SK-N-DZ (cell line): ENCODE results near the genes SFRP2, RBM46 and NPY2R.

GRCh38 chr4:153787946-153788345 is 937 bp downstream of the SFRP2 start:
RAMPAGE:
- cytosol, long total RNA = no peak
- nucleus, long total RNA = no peak

DNA sequence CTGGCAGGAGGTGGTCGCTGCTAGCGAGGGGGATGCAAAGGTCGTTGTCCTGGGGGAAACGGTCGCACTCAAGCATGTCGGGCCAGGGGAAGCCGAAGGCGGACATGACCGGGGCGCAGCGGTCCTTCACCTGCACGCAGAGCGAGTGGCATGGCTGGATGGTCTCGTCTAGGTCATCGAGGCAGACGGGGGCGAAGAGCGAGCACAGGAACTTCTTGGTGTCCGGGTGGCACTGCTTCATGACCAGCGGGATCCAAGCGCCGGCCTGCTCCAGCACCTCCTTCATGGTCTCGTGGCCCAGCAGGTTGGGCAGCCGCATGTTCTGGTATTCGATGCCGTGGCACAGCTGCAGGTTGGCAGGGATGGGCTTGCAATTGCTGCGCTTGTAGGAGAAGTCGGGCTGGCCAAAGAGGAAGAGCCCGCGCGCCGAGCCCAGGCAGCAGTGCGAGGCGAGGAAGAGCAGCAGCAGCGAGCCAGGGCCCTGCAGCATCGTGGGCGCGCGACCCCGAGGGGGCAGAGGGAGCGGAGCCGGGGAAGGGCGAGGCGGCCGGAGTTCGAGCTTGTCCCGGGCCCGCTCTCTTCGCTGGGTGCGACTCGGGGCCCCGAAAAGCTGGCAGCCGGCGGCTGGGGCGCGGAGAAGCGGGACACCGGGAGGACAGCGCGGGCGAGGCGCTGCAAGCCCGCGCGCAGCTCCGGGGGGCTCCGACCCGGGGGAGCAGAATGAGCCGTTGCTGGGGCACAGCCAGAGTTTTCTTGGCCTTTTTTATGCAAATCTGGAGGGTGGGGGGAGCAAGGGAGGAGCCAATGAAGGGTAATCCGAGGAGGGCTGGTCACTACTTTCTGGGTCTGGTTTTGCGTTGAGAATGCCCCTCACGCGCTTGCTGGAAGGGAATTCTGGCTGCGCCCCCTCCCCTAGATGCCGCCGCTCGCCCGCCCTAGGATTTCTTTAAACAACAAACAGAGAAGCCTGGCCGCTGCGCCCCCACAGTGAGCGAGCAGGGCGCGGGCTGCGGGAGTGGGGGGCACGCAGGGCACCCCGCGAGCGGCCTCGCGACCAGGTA is at the start of gene SFRP2:
Gene SFRP2 (minus strand): TSS at position 738 of the 1,061 bp plus-strand sequence.
RAMPAGE:
- cytosol, long total RNA = no peak
- nucleus, long total RNA = no peak

RAMPAGE:
- cytosol, long total RNA = no peak
- nucleus, long total RNA = no peak
Measured at GRCh38 chr4:154004892-154005524, 216.1 kb upstream of the SFRP2 start.

GRCh38 chr4:154560778-154560957 is 2.1 kb upstream of the FGB start:
RAMPAGE:
- cytosol, long total RNA = no peak
- nucleus, long total RNA = no peak

RAMPAGE:
- cytosol, long total RNA = no peak
- nucleus, long total RNA = no peak
Measured at GRCh38 chr4:154583719-154584919, 6.4 kb downstream of the FGA start.

RAMPAGE:
- cytosol, long total RNA = no peak
- nucleus, long total RNA = no peak
Measured at GRCh38 chr4:154585264-154586164, 5.0 kb downstream of the FGA start.

DNA sequence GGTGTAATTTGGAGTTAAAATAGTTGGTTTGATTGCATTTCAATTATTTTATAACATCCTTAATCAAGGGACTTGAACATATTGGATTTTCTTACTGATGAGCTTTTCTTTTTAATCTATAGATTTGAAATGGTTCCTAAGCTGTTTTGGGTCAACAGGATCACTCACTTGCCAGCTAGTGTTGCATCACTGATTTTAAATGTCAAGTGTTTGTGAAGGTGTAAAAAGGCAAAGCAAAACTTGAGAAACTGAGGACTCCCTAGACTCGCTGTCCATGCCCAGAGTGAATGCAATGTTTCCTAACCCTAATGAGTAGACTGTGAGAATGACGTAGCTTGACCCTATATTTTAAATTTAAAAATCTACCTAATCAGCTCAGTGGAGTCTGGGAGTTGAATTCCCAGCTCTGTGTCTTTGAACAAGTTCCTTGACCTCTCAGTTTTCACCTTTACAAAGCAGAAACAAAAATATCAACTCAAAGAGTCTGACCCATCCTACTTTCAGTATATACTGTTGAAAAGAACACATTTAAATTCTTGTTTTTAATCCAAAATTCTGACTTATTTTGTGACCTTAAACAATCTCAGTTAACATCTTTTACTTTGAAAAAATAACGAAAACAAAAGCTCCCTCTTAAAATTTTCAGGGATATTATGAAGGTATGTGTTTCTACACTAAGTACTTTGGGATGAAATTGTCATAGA is 2.4 kb downstream of the FGA start:
RAMPAGE:
- cytosol, long total RNA = no peak
- nucleus, long total RNA = no peak

RAMPAGE:
- cytosol, long total RNA = no peak
- nucleus, long total RNA = no peak
Measured at GRCh38 chr4:154781187-154781469, at the start of gene RBM46. TSS of gene RBM46 (plus strand) at chr4:154781272.

GRCh38 chr4:155208270-155209244 is at the start of gene NPY2R:
TSS of gene NPY2R (plus strand) at chr4:155208636.
RAMPAGE:
- cytosol, long total RNA = start-site peak on the minus strand at chr4:155209023-155209140, 7 and 6 reads in 2 replicates
- nucleus, long total RNA = no peak

RAMPAGE:
- cytosol, long total RNA = no peak
- nucleus, long total RNA = no peak
Measured at GRCh38 chr4:155353163-155353557, 23.6 kb downstream of the MAP9 start.

GRCh38 chr4:155615023-155615498 is 51.6 kb upstream of the GUCY1A1 start:
RAMPAGE:
- cytosol, long total RNA = no peak
- nucleus, long total RNA = no peak

DNA sequence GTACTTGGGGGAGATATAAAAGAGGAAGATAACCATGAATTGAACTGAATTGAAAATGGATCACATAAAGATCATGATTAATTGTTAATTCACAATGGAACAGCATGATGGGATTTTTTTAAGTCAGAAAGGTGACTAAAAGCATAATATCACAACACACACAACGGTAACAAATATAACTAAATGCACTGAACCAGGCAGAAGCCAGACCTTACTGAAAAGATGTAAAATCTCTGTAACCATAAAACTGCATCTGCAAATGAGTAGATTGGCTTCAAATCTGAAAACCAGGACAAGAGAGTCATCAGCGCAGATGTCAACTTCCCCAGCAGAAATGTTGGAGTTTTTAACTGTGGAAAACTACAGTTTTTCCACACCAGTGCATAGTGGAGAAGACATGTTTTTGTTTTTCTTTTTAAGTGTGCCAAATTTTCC is 436 bp upstream of the GUCY1A1 start:
RAMPAGE:
- cytosol, long total RNA = no peak
- nucleus, long total RNA = no peak

RAMPAGE:
- cytosol, long total RNA = no peak
- nucleus, long total RNA = no peak
Measured at GRCh38 chr4:155667504-155668617, 1.2 kb downstream of the GUCY1A1 start.

DNA sequence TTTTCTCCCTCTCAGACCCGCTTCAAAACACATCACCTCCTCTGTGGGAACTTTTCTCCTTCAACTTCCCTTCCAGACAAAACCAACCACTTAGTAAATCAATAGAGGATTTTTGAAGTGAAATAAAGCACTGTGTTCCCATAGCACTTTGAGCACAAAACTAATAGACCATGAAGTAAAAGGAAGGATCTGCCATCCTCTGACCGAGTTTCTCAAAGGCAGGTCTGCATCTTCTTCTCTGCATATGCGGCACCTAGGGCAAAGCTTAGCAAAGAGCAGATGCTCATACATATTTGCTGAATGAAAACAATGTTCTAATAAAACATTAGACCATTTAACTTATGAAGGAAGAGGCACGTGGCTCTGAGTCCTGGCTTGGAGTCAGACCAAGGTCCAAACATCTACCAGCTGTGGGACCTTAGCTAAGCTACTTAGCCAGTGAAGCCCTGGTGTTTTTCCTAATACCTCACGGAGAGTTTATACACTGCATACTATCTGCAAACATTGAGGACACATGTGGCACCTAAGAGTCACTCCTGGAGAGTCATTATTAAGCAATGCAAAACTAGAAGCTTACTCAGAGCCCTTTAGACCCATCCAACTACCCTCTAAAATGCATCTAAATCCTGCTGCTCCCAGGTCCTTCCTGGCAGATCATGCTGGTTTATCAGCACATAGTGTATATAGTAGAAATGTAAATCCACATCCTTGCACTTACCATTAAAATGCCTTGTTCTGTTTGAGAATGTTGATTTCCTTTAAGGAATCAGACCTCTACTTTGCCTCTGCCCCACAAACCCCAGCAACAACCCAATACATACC is 9.1 kb downstream of the PDGFC start:
RAMPAGE:
- cytosol, long total RNA = no peak
- nucleus, long total RNA = no peak

DNA sequence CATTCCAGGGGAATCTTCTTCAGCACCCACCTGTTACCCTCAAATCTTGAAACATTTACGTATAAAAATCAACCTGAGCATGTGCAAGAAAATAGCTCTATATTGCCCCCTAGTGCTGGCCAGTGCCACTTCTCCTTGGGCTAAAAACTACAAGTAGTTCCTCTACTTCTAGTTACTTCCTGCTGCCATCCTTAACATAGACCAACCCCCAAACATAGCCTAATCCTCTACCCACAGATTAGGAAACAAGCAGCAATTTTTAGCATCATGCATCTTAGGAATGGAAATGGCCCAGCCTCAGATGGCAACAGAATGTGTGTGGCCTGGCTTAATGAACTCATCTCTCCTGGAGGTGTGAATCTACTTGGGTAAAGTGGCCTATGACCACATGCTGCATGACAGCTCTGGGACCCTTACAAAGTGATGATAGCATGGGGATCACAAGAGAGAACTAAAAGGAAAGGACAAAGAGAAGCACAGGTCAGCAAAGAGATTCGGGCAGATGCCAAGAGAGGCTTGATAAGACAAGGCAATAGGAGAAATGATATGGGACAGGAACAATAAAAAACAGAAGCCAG is 2.9 kb downstream of the PDGFC start:
RAMPAGE:
- cytosol, long total RNA = no peak
- nucleus, long total RNA = no peak

DNA sequence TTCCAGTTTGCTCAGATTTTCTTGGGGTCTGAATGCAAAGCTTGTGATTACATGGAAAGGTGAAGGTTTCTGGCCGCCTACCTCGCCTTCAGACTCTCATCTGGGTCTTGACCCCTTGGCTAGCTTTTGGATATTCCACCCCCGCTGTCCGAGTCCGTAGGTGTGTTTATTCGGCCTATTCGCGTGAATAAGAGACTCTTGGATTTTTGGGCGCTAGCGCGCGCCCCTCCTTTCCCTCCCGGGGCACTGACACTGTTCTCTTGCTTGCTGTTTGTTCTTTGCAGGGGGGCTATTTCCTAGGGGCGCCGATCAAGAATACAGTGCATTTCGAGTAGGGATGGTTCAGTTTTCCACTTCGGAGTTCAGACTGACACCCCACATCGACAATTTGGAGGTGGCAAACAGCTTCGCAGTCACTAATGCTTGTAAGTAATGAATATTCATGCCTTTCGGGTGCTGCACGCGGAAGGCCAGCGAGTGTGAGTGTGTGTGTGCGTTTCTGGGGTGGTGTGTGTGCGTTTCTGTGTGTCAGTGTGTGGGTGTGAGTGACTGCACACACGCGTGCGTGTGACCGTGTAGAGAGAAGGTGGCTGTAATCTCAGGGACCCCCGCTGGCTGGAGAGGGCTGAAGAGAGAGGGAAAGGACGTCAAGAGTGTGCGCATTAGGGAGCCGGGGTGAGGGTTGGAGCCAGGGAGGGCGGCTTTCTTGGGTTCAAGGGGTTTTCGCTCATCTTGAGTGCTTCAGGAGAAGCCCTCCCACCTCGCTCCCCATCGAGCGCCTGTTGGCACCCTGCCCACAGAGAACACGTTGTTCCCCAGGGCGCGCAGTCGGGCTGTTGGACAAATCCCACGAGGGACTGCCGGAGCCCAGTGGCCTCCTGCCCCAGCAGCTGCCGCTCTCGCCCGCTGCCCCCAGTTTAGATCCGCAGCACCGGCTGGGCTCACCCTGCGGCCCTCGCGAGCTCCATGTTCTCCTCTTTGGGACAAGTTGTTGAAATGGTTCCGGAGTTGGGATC is 1.2 kb downstream of the GRIA2 start:
RAMPAGE:
- cytosol, long total RNA = no peak
- nucleus, long total RNA = no peak

DNA sequence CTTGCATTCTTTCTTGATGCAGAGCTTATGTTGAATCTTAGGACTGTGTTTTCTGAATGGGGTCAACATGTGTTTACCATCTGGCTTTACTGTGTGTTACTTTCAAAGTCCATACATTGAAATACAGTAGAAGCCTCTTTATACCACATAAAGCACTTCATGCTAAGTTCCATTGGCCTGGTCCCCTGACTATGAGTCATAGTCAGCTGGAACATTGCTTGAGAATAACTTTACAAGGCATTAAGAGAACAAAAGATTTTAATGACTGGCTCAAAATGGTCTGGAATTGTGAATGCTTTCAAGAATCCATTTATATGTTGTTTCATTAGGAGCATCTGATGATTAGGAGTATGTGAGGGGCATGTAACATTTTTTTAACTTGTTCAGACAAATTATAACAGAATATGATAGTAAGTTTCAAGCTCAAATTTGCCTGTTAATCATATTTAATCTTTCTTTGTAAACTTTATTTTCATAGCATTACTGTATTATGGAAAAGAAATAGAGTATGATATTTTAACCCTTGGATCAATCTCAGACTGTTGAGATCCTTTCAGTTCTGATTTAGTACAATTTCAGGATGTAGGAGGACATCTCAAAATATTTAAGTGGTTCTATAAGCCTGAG is 152.4 kb downstream of the GASK1B start:
RAMPAGE:
- cytosol, long total RNA = no peak
- nucleus, long total RNA = no peak

RAMPAGE:
- cytosol, long total RNA = no peak
- nucleus, long total RNA = no peak
Measured at GRCh38 chr4:158094732-158095485, 77.9 kb downstream of the GASK1B start.

DNA sequence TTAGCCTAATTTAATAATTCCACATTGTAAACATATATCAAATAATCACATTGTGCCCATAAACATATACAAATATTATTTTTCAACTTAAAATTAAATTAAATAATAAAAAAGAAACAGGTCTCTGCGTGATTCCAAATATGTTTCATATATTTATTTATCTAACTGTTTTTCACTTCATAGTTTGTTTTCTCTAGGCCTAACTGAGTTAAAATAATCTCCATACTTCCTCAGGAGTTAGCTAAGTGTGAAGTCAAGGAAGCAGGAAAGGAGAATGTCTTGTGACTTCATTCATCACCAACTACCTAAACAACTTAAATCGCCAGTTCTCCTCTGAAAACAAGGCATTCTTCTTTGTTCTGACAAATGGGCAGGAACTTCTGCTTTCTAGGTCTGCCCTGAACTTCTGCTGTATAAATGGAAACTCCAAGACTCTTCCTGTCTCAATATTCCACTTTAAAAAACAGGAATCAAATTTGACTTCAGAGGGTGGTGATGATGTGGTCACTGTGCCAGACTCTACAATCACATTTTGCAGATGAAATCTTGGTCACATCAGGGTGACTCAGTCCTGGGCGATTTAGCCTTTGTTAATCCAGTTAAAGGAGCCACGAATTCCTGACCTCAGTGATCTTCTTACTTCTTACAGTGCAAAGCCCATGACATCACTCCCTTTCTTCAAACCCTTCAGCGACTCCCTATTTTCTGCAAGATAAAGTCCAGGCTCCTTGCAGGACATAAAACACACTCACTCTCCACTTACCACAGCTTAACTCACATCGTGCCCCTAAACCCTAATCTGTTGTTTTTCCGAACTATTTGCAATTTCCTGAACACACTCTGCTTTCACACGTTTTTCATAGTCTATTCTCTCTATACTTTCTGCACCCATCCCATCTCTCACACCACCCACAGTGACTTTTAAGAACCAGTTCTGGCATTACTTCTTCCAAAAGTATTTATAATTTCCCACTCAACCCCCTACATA is 11.3 kb downstream of the GASK1B start:
RAMPAGE:
- cytosol, long total RNA = no peak
- nucleus, long total RNA = no peak

GRCh38 chr4:158182044-158182464 is 9.2 kb upstream of the GASK1B start:
RAMPAGE:
- cytosol, long total RNA = no peak
- nucleus, long total RNA = no peak